OCI-LY7 (cell line): ENCODE results near the genes HTR1A and RNF180.

DNA sequence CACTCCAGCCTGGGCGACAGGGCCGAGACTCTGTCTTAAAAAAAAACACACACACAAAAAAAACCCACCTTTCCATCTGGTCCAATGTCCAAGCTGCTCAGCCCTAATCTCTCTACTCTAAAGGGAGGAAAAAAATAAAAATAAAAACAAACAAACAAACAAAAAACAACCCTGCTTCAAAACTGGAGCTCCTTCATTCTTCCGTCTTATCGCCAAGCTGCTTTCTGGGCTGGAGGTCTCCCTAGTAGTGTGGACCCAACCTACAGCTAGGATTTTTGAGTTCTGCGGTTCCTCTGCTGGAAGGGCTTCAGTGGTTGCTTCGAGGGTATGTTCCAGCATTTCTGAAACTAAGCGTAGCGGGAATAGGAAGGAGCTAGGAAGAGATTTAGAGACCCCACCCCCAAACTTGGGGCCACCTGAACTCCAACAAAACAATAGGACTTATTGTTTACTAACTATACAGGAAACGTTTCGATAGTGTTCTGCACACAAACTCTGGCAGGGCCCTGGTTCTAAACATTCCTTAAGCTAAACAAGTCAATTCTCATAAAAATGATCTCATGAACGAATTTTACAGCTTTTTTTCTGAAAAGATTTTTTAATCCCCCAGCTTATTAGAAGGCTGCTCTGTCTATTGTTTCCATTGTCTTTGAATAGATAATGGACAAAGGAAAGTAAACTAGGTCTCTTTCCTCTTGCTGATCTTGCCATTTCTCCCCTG lies 346.7 kb downstream of the PLK2 start:
- PRO-cap = no peak
- RAMPAGE, long total RNA = no peak

- PRO-cap = no peak
- RAMPAGE, long total RNA = no peak
Observed at GRCh38 chr5:58999593-59000443, 416.9 kb downstream of the RAB3C start.

- PRO-cap = no peak
- RAMPAGE, long total RNA = no peak
Observed at GRCh38 chr5:59092874-59093526, 510.1 kb downstream of the RAB3C start.

DNA sequence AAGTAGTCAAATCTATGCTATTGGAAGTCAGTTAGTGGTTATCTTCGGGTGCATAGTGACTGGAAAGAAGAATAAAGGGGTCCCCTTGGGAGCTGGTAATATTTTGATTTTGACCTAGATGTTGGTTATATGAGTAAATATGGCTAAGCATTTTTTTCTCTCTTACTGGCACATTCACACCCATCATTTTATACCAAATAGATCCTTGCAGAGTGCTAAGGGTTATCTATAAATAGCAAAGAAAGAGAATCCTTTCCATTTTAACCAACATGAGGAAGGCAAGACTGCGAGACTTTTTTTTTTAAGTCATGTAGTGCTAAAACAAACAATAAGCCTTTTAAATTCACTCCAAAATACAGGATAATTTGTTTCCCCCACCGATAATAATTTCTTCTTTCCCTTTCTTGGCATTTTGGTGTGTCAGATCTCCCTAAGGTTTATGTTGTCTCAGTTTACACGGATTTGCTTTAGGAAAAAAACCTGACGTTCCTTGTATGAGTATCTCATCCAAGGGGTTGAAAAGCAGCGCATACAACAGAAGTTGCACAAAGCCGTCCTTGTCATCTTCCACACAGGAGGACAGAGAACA lies 547.3 kb downstream of the PDE4D start:
- PRO-cap = no peak
- RAMPAGE, long total RNA = no peak

DNA sequence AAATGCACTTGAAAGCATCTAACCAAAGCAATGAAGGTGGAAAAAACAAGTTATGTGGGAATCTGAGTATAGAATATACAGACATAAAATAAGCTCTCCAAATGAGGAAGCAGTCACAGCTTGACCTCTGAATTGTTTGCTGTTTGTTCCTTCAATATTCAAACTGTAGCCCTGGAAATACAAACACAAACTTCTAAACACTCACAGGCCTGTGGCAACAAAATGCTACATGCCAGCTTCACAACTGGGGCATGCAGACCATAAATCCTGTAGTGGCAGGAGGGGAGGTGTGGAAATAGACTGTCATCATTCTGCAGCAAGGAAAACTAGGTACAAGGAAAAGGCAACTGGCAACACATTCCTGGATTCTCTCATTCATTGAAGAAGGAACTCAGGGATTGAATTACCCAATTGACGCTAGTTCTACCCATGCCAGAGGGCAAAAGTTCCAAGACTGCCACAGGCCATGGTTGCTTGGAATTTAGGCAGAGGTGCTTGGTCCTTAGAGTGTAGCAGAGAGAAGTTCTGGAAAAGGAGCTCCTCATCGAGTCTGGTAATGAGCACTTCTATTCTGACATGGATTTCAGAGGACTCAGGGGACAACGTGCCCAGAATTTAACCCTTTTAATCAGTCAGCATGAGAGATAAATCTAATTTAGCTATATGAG lies 349.6 kb downstream of the PDE4D start:
- PRO-cap = no peak
- RAMPAGE, long total RNA = no peak

DNA sequence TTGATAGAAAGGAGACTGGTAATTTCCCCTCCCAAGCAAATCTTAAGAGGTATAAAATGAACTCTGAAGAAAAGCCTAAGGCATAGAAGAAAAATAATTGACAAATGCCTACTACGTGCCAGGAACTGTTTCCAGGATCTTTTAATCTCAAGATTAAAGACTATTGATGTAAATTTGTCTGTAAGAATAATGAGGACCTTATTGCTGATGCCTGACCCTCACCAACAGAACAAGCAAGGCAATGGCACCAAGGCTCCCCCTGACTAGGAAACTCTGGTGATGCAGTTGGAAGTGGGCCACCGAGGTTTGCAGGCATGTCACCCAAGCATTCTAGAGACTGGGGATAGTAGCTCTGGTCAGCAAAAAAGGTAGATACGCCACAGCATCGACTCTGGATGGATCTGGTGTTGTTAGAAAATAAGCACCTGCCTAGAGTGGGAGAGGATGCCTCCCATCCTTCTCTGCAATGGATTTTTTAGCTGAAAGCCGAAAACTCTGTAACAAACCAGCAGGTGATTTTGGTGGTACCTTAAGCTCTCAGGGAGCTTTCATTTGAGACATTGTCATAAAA lies 308.7 kb downstream of the PDE4D start:
- PRO-cap = no peak
- RAMPAGE, long total RNA = no peak

- PRO-cap = no peak
- RAMPAGE, long total RNA = no peak
Observed at GRCh38 chr5:59585445-59585862, 308.1 kb downstream of the PDE4D start.

DNA sequence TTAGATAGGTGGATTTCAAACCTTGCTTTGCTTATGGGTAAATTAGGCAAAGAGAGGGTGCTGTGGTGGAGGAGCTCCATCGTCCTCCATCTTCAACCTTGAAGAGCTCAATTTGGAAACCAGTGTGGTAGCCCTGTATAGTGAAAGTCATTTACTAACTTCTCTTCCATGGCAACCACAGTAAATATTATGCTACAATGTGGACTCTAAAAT lies 276.5 kb downstream of the PDE4D start:
- PRO-cap = no peak
- RAMPAGE, long total RNA = no peak

GRCh38 chr5:59640350-59640907 lies 253.1 kb downstream of the PDE4D start:
- PRO-cap = no peak
- RAMPAGE, long total RNA = no peak

DNA sequence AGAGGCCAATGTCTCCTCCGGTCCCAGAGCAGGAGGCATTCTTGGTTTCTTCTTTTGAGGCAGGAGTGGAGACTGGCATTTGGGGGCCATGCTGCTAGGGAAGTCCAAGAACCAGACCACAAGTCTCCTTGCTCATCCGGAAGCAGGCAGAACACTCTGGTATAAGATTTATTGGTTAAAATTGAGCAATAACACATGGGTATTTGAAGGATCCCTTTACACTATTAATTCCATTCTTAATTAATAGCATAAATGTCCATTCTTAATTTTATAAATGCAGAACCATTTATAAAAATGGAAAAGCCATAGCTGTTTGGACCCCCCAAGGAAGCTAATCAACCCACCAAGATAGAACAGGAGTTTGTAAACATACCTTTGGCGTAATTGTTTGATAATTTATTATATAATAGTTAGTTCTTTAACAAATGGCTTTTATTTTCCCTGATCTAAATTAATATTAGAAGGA lies 239.3 kb downstream of the DEPDC1B start:
- PRO-cap = no peak
- RAMPAGE, long total RNA = no peak

- PRO-cap = no peak
- RAMPAGE, long total RNA = no peak
Observed at GRCh38 chr5:60487872-60488748, 211.9 kb downstream of the DEPDC1B start.

GRCh38 chr5:60538977-60539671 lies 160.8 kb downstream of the DEPDC1B start:
- PRO-cap = no peak
- RAMPAGE, long total RNA = no peak

DNA sequence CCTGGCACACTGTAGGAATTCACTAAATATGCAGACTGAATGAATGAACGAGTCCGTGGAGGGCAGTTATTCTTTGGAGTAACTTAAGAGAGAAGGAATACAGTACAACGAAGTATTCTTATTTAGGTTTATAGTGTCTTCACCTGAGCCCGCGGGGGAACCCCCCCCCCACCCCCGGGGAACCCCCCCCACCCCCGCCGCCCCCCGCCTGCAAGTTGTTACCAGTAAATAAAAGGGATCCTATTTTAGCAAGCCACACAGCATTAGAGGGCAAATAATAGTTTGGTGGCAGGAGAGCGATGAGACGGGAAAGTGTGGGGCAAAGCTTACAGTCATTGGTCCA lies 353 bp downstream of the ERCC8 start:
- PRO-cap = no peak
- RAMPAGE, long total RNA = no peak

DNA sequence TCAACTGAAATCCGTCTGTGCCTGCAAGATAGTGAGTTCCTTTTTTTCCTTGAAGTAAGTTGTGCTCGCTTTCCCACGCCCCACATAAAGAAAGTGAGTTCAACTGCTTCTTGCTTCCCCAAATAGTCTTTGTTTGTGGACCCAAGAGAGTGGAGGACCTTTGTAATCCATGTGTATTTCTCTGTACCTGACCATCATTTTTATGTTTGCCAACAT lies 61.7 kb downstream of the SMIM15 start:
- PRO-cap = no peak
- RAMPAGE, long total RNA = no peak

- PRO-cap = no peak
- RAMPAGE, long total RNA = no peak
Observed at GRCh38 chr5:61599771-61600398, 267.8 kb downstream of the ZSWIM6 start.

DNA sequence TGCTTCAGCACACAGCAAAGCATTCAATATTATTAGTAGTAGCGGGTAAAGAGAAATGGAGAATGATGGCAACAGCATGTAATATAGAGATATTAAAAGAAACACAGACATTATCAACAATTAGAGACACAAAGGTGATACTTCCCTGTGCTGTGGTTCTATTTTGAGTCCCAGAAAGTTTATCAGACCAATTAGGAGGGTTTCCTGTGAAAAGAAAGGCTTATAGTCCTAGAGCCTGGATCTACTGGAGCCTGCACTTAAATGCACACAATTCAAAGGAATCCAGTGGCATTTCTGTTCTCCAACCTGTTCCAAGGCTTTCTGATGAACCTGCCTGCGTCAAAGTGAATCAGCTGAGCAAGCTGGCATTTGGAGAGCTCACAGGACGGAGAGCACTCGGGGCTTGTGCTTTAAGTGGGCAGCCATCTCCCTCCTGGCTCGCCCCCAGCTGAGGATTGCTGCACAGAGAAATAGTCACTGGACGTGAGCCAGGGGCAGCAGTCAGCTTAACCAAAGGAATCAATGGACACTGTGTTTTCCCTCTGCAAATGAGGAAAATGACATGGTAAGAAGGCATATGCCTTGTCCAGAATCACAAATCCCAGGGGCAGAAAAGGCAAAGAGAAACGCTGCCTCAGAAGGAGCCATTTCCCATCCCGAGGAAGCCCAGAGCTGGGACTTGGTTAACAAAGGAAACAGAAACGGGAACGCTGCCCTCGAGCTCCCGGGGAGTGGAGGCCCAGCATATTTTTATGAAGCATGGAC lies 299.3 kb downstream of the ZSWIM6 start:
- PRO-cap = no peak
- RAMPAGE, long total RNA = no peak

DNA sequence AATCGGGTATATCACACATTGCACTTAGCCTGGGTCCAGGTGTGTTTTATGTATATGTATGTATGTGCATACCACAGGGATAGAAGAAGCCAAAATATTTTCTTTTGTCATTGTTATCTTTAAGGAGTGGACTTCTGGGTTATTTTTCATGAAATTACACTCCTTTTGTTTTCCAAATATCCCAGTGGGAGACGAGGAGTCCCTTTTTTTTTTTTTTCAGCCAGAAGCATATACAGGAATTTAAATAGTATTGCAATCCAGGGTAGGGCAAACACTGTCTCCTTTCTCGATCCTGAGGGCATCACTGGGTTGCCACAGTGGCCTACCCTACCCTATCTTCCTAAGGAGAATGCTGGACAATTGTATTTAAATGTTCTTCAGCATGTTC lies 47.8 kb downstream of the LRRC70 start:
- PRO-cap = no peak
- RAMPAGE, long total RNA = no peak

GRCh38 chr5:63961909-63962622 lies at the start of gene HTR1A:
Gene HTR1A (minus strand): TSS chr5:63962445.
- PRO-cap = no peak
- RAMPAGE, long total RNA = no peak

- PRO-cap = no peak
- RAMPAGE, long total RNA = no peak
Observed at GRCh38 chr5:64135068-64135267, 30.7 kb upstream of the RNF180 start.

GRCh38 chr5:64165037-64166306 lies at the start of gene RNF180:
Gene RNF180 (plus strand): TSS chr5:64165843.
- PRO-cap = no peak
- RAMPAGE, long total RNA = no peak